Penis (tissue), 1 donor: ENCODE results near the genes CASKIN2 and SMIM6.

DNA sequence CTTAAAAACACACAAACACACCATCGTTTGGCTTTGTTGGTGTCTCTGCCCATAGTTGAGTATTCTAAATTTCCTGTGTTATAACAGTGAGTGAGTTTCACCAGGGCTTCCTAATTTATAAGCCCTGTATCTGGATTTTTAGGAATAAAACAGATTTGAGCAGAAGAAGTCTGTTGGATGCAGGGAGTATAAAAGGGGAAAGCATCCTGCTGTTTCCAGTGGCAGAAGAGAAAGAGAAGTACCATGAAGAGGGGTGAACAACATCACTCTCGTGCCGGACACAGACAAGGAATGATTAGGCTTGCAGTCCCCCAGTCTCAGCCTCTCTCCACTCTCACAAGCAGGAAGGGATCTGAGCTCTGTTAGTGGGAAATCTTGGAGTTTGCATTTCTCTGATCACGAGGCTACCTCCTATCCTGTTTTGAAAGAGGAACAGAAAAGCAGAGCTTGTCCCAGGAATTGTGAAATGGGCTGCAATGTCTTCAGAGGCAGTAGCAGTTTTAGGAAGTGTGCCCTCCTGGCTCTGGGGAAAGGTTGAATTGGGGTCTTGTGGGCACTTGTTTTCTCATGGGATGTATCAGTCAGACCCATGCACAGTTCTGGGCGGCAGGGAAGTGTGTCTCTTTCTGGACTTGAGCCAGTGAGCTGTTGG, 22.7 kb downstream of the NUP85 start:
- PRO-cap = no peak

GRCh38 chr17:75267193-75267709, 3.8 kb downstream of the MIF4GD start:
- PRO-cap = no peak

GRCh38 chr17:75271632-75272389, 780 bp upstream of the MIF4GD start:
- PRO-cap = no peak

DNA sequence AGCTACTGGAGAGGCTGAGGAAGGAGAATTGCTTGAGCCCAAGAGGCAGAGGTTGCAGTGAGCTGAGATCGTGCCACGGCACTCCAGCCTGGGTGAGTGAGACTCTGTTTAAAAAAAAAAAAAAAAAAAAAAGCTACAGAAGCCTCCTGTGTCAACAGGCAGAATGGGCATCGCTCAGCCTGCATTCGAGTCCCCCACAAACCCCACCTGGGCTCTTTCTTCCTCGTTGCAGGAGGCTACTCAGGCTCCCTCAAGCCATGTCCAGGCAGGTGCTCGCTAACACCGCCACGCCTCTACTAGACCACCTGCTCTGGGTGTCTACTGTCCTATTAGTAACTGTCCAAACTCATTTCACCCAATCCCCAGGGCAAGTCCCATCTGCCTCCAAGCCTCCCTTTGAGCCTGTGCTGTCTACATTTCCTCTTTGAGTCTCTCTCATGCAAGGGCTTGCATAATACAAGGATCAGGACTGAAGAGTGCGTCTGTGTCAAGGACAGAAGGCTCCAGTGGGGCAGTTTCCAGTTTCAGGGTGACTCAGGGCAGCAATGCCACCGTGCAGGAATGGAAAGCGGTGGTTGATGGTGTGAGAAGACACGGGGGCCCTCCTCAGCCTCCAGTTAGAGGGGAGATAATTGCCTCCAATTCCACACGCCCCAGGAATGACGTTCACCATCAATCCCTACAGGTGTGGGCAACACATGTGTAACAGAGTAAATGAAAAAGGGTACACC, 24.5 kb upstream of the SLC25A19 start:
- PRO-cap = no peak

GRCh38 chr17:75337003-75337516, 47.8 kb upstream of the SLC25A19 start:
- PRO-cap = no peak

DNA sequence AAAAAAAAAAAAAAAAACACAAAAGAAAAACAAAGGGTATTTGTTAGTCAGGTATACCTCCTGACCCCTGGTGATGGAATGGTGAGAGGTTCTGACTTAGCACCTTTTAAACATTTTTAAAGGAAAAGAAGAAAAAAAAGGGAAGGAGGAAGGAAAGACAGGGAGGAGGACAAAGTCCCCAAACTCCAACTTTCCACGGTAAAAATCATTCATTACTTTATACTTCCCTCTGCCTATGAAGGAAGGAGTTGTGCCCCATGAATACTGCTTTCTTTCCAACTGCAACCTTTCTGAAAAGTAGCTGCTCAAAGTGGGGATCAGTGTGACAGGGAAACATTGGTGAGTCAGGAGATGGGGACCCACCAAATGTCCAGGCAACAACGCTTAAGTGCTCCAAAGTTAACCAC, 52.2 kb upstream of the SLC25A19 start:
- PRO-cap = no peak

- PRO-cap = no peak
Observed at GRCh38 chr17:75405948-75406329, 461 bp upstream of the GRB2 start.

- PRO-cap = no peak
Observed at GRCh38 chr17:75476236-75477036, 20.0 kb downstream of the TMEM94 start.

DNA sequence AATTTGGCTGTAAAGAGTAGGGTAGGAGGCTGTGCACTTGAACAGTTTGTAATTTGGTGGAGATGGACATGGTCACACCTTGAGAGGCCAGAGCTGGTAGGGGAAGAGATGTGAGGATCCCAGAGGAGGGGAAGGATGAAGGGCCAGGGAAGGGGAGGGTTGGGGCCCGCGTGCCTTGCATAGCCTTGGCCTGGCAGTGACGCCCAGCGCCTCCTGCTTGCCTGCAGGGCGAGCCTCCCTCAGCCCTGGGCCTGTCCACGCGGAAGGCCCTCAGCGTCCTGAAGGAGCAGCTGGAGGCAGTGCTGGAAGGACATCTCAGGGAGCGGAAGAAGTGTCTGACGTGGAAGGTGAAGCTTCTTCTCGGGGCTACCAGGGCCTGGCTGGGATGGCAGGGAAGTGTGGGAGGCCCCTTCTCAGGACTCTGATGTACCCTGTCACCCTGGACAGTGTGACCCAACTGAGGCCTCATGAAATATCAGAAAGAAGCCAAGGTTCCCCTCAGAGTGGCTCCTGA, 28.8 kb downstream of the TMEM94 start:
- PRO-cap = no peak

- PRO-cap = bidirectional peak, plus-strand start at chr17:75515289, minus-strand start at chr17:75515130; bidirectional peak, plus-strand start at chr17:75515703, minus-strand start at chr17:75515429; bidirectional peak, plus-strand start at chr17:75515943, minus-strand start at chr17:75515895
Observed at GRCh38 chr17:75515196-75516030, at the start of gene CASKIN2. Gene CASKIN2 (minus strand): TSS chr17:75515537.

- PRO-cap = no peak
Observed at GRCh38 chr17:75566333-75567269, 21.0 kb upstream of the MYO15B start.

DNA sequence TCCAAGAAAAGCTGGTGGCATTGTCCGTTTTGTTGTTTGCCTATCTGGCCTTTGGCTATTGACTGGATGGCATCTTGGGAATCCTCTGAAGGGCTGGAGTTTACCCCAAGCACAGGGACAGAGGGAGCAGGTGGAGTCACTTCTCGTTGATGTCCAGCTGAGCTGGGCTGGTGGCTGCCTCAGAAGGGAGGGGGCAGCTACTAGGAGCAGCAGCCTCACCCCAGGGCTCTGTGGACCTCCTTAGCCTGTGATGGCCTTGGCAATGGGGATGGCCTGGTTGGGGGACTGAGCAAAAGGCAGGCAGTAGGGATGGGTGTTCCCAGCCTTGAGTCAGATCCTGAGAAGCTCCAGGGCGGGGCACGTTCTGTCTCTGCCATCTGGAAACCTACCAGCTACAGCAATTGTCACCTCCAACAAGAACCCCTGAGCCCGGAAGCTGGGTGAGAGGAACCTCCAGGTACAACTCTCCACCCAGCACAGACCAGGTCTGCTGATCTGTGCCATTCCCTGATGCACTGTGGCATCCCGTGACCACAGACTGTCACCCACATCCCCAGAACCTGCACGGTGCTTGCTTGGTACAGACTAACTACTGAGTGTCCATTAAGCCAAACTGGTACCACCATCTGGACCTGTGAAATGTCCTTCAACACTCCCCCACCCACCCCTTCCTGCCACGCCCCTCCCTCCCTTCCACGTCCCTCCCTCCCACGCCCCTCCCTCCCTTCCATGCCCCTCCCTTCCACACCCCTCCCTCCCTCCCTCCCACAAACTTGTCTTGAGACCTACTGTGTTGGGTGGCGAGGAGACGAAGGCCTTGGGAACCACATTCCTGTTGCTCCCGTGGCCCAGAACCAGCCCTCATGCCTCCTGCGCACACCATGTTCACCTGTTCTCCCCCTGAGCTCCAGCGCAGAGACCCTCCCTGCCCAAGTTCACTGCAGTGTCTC, 16.5 kb downstream of the MYO15B start:
- PRO-cap = no peak

DNA sequence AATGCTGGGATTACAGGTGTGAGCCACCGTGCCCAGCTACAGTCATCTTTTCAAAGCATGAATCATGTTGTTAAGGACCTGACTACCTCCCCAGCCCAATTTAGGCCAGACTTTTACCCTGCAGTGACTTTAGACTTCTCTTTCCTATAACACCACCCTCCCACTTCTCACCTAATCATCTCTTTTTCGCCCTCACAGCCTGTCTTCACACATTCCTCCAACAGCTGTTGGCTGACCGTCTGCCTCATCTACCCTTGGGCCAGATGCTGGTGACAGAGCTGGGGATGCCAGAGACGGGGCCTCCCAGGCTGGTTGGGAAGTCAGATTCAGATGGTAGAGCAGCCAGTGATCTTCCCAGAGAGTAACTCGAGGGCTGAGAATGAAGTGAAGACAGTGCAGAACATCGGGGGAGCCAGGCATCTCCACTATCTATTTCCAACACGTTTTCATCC, 19.2 kb downstream of the MYO15B start:
- PRO-cap = no peak

GRCh38 chr17:75625650-75626290, 7.5 kb upstream of the SMIM5 start:
- PRO-cap = no peak

DNA sequence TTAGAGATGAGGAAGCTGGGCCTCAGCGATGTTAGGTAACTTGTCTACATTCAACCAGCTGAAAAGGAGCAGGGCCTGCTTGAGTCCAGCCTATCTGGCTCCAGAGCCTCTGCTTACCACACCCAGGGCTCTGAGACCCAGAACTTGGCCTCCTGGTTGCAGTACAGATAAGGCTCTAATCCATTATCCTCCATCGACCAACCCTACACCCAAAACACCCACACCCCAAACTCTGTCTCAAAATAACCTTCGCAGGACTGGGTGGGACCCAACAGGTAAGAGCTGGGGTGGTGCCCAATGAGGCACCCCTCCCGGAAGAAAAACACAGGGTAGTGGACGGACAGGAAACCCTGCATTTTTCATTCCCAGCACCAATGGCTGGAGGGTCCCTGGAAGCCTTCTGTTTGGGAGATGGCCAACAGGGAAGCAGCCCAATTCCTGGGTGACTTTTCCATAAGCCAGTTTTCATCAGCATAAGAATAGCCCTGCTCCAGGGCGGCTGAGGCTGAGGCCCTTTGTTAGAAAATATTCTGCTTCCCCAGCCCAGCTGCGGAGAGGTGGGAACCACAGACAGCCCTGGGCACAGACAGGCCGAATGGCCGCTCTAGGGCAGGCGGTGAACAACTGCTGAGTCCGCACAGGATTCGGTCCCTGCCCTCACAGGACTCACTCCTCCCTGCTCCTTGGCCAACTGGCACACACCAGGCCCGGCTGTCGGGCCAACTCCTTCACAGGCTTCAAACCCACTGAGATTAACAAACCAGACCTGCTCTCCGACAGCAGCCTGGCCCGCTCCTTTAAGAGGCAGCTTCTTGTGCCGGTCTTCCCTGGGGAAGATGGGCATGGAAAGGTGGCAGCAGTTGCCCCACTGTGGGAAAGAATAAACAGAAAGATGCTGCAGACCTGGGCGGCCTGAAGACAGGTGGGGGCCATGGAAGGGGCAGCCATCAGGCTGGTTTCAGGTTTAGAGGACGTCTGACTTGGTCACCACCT, 3.0 kb upstream of the SMIM6 start:
- PRO-cap = no peak

DNA sequence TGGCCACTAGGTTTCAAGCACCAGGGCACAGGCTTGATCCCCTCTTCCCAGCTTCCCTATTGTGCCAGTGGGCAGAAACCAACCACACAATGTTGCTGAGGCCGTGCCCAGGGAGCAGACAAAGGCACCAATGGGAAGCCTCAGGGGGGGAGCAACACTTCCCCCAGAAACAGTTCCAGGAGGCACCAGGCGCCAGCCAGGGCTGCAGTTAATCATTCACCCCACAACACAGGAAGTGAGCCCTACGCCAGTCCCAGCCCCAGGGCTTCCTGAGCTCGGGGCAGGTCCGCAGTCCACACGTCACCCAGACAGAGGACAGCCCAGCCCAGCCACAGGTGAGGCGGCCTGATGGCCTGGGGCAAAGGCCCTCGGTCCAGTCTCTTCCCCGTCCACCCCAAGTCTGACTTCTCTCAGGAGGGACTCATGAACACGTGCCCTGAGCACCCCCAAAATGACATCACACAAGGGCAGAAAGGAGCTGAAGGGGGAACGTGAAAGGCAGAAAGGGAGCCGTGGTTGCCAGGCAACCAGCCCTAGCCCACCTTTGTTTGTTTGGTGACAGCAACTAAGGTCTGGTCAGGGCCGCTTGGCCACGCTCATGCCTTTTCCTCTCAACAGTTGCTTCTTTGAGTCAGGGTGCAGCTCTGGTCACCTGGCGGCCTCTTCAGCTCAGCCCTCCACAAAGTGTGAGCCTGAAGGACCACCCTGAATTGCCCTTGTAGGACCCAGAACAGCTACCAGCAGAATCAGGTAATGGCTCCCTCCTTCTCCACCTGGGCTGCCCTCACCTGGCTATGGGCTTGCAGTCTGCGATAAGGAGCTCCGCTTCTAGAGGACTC, at the start of gene SMIM6:
TSS of gene SMIM6 (plus strand) at position 215 of the 839 bp plus-strand sequence.
- PRO-cap = no peak

GRCh38 chr17:75698750-75699149, 22.5 kb upstream of the ITGB4 start:
- PRO-cap = no peak

DNA sequence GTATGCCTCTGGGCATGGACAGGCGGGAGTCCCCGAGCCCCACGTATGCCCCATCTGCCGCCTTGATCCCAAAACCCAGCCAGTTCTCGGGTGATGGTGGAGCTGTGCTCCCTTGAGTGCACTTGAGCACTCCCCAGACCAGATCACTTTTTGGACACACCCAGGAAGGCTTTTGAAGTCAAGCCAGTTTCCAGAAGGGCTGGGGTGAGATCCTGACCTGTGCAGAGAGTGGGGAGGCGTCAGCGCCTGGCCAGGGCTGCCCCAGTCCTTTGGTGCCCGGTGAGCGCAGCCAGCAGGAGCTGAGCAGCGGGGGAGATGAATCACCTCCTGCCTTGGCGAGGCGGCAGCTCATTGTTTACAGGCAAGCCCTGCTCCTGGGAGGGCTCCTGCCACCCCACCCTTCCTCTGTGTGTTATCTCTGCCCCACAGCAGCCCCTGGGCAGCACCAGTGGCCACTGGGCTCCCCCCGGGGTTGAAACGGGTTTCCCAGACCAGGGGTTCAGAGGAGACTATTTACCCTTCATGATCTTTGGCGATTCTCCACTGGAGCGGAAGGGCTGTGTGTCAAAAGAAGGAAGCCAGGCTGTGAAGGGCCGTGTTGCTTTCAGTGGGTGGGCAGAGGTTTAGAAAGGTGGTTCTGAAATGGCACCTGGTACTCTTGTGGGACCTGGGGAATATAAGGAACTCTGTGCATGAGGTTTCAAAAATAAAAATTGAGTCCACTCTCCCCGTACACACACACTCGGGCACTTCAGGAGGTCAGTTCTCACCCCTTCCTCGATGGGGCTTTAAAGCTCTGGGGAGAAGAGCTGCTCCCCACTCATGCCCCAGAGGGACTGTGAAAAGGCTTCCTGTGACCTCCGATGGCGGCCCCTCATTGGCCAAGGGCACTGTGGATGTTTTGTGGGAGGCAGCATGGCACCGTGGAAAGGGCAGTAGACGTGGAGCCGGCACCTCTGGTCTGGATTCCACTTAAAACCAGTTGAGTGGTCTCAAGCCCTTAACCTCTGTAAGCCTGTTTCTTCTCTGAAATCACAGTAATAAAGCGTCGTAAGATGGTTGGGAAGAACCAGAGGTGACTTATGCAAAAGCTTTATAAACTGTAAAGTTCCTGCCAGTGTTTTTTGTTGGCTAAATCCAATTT, 13.9 kb upstream of the ITGB4 start:
- PRO-cap = no peak

DNA sequence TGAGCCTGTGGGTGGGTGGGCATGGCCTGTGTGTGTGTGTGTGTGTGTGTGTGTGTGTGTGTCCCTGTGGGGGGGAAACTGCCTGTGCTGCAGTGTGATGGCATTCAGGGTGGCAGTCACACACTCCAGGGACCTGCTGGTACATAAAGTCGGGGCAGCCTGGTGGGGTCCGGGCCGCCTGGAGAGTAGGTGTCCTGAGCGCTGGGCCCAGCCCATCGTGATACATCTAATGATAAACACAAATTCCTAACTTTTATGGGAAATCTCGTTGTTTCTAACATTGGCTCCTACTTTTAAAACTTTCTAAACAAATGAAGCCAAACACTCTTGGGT, 1.4 kb downstream of the ITGB4 start:
- PRO-cap = no peak

DNA sequence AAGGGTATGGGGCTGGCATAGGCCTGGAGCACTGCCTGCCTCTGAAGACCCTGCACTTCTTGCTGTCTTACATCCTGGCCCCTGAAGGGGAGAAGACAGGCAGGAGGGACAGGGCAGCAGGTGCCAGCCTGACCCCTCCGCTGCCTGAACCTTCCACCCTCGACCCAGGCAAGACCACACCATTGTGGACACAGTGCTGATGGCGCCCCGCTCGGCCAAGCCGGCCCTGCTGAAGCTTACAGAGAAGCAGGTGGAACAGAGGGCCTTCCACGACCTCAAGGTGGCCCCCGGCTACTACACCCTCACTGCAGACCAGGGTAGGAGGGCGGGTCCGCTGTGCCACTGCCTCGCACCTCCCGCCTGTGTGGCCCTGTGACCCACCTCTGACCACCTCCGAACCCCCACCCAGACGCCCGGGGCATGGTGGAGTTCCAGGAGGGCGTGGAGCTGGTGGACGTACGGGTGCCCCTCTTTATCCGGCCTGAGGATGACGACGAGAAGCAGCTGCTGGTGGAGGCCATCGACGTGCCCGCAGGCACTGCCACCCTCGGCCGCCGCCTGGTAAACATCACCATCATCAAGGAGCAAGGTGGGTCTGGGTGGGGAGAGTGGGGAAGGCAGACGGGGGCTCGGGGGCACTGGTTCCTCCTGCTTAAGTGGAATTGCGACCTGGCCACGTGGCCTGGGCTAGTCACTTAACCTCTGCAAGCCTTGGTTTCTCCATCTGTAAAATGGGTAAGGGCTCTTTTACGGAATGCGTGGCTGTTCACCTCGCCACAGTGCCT, 21.1 kb downstream of the ITGB4 start:
- PRO-cap = no peak